Placental pericyte (primary cell): ENCODE results near the genes LRRC66 and USP46.

- CAGE, long polyA plus RNA: no peak
Measured at GRCh38 chr4:42397797-42398722, 772 bp downstream of the SHISA3 start.

GRCh38 chr4:42431944-42432593, 34.8 kb downstream of the SHISA3 start:
- CAGE, long polyA plus RNA: no peak

- CAGE, long polyA plus RNA: no peak
Measured at GRCh38 chr4:42546723-42547411, 110.0 kb downstream of the ATP8A1 start.

GRCh38 chr4:42652873-42653428, 4.0 kb downstream of the ATP8A1 start:
- CAGE, long polyA plus RNA: no peak

- CAGE, long polyA plus RNA: no peak
Measured at GRCh38 chr4:46992307-46992877, 989 bp downstream of the GABRA4 start.

GRCh38 chr4:47824631-47825401, 13.1 kb downstream of the CORIN start:
- CAGE, long polyA plus RNA: no peak

- CAGE, long polyA plus RNA: no peak
Measured at GRCh38 chr4:47851686-47852075, 13.8 kb upstream of the CORIN start.

GRCh38 chr4:48129529-48129952, 4.5 kb downstream of the TXK start:
- CAGE, long polyA plus RNA: no peak

GRCh38 chr4:48196513-48197113, 62.6 kb upstream of the TXK start:
- CAGE, long polyA plus RNA: no peak

DNA sequence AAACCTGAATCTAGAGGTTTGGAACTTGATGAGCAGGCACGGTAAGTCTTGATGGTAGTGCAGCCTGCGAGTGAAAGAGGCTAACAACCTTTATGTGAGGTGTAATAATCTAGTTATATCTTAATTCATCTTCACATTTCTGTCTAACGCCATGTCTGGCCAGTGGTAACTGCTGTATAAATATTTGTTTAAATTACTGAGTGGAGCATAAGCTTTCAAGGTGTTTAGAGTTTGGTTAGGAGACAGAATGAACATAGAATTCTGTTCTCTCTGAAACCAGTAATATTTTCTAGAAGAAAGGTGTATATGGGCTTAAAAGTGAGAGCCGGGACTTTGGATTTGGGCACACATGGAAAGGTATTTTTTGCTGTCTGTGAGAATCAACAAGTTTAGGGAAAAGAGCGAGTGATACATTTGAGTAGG, 10.2 kb downstream of the SLAIN2 start:
- CAGE, long polyA plus RNA: no peak

- CAGE, long polyA plus RNA: no peak
Measured at GRCh38 chr4:48550656-48550857, 60.5 kb downstream of the ZAR1 start.

DNA sequence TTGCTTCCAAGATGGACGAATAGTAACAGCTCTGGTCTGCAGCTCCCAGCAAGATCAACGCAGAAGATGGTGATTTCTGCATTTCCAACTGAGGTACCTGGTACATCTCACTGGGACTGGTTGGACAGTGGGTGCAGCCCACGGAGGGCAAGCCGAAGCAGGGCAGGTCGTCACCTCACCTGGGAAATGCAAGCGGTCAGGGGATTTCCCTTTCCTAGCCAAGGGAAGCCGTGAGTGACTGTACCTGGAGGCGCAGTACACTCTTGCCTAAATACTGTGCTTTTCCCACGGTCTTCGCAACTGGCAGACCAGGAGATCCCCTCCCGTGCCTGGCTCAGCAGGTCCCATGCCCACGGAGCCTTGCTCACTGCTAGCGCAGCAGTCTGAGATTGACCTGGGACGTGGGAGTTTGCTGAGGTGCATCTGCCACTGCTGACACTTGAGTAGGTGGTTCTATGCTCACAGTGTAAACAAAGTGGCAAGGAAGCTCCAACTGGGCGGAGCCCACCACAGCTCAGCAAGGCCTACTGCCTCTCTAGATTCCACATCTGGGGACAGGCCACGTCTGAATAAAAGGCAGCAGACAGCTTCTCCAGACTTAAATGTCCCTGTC, 51.2 kb downstream of the FRYL start:
- CAGE, long polyA plus RNA: no peak

DNA sequence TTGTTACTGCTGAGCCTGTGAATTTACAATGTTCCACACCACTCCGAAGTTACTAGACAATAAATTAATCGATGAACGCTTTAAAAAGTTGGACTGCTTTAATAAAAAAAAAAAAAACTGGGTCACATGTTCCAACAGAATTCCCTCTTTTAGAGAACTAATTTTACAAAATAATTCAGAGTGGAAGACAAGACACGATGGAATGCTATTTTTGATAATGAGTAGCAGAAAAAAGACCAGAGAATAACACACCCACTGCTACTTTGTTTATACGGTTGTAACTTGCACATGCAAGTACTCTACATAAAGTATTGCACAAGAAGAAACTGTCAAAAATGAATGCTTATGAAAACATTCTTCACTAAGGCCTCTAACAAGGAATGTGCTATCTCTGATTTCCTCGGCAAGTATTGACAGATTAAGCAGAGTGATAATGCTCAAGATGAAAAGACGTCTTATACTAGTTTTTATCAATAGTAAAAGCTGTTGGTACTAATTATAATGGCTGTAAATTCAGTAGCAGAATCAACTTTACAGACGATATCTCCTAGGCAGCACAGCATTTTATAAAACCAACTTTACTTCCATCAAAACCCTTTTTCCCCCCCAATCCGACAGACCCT, 1.7 kb downstream of the FRYL start:
- CAGE, long polyA plus RNA: no peak

DNA sequence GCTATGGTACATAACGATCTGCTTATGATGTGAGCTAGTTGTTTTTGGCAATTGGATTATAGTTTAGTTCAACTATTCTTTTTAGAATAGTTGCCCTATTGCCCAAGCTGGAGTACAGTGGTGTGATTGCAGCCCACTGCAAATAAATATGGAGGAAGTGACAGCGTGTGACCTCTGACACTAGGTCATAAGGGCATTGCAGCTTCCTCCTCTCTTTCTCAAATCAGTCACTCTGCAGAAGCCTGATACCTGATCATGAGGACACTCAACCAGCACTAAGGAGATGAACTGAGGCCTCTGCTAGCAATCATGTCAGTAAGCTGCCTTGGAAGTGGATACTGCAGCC, 24.8 kb upstream of the FRYL start:
- CAGE, long polyA plus RNA: no peak

DNA sequence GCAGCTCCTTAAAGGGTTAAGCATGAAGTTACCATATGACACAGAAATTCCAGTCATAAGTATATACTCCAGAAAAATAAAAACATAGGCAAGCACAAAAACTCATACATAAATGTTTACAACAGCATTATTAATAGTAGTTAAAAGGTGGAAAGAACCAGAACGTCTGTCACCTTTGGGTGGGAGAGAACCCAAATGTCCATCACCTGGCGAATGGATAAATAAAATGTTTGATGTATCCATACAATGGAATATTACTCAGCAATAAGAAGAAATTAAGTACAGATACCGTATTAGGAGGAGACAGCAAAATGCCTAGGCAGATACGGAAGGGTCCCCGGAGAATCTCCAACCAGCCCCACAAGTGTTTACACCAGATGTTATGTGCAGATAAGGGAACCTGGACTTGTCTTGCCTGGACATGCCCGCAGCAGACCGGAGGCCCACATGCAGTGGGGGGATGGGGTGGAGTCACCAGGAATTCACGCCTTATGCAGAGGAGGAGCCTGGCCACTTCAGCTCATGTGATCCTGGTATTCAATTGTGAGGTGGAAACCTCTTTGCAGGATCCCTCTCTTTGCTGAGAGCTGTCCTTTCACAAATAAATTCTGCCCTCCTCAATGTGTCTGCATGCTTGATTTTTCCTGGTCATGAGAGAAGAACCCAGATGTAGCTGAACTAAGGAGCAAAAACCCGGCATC, 508.7 kb downstream of the CWH43 start:
- CAGE, long polyA plus RNA: no peak

DNA sequence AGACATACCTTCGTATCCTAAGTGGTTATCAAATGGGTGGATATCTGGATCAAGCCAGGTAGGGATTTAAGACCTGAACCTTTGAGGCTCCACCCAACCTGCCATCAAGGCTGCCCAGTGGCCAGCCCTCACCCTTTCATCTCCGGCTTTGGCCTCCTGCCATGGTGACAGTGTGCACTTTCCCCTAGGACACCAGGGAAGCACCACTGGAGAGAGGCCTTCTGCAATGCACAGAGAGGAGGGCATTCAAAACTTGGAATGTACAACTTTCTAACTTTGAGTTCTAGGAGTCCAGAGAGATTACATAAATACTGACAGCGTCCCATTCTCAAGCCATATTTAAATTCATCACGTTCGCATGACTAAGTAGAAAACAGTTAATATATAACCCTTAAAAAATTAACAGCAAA, at the start of gene LRRC66:
Gene LRRC66, minus strand, starts transcription at position 68 of the 410 bp plus-strand sequence.
- CAGE, long polyA plus RNA: no peak

DNA sequence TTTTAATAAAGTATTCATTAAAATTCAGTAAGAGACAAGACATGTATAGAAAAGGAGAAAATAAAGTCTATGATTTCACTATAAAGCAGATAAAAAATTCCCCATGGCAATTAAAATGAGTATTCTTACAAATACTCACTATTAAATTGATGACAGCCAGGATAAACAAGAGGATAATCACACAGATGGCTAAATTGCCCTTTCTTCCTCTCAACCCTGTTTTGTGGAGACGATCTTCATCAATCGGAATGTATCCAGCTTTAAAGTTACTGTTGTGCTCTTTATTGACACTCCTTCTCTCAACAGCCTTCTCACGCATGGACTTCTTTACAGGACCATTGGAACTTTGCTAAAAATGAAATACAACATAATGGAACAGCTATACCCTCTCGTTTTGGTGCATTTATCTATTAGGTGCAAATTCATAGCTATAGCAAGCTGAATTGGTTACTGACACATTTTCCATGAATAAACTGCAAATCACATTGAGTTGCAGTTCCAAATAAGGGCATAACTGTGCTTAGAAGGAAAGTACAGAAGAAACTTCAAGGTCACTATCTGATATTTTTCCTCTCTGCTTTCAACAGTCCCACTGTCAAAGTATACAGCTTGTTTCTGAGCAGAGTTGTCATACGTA, 4.7 kb downstream of the SGCB start:
- CAGE, long polyA plus RNA: no peak

- CAGE, long polyA plus RNA: no peak
Measured at GRCh38 chr4:52546986-52547288, 112.2 kb downstream of the USP46 start.

DNA sequence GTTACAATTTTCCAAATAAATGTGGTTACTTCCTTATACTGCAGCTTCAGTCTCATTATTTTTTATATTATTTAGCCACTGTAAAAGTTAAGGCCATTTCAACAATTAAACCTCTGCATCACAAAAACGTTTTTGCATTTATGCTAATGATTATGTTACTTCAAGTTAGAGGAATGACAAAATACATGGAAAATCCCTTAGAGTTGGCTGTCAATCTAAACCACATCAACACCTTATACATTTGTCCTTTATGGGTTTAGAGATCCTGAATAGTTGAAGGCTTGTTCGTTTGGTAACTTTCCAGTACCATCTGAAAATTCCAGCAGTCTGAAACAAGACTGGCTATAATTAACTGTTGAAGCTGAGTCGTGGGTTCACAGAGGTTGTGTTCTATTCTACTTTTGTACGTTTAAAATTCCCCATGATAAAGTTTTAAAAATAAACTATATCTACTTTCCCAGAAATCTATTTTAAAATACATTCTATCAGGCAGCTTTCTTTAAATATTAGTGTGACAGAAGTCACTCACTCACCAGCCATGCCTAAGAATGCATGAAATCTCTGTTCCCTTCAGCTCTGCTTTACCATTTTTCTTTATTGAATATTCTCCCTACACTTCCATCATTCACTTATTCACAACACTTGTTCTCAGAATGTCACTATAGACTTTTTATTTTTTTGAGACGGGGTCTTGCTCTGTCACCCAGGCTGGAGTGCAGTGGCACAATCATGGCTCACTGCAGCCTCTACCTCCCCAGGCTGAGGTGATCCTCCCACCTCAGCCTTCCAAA, 73.0 kb downstream of the USP46 start:
- CAGE, long polyA plus RNA: no peak

GRCh38 chr4:52658935-52659741, at the start of gene USP46:
USP46 (minus strand) TSS chr4:52659301.
- CAGE, long polyA plus RNA: no peak